Neural cell (in vitro differentiated cells): ENCODE results near the genes SLC27A6 and ISOC1.

- RAMPAGE, long total RNA = no peak
These were observed 65.9 kb upstream of the SLC12A2 start for GRCh38 chr5:128017503-128018182.

DNA sequence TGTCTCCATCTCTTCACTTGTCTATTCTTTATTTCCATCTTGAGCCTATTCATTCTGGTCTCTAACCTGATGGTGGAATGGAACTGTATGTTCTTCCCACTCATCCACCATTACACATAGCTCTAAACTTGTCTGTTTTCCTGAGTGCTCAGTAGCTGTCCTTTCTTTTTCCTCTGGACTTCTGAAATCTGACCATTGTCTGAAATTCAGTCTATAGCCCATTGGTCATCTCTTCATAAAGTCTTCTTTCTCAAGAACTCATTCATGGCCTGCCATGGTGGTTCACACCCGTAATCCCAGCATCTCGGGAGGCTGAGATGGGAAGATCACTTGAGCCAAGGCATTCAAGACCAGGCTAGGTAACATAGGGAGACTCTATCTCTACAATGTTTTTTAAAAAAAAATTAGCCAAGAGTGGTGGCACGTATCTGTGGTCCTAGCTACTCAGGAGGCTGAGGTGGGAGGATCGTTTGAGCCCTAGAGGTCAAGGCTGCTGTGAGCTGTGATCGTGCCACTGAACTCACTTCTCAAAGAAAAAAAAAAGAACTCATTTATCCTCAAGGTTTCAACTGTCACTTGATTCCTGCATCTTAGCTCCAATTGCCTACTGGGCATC lies 29.2 kb upstream of the SLC12A2 start:
- RAMPAGE, long total RNA = no peak

GRCh38 chr5:128167504-128168063 lies 84.0 kb downstream of the SLC12A2 start:
- RAMPAGE, long total RNA = no peak

GRCh38 chr5:128186681-128187625 lies 103.4 kb downstream of the SLC12A2 start:
- RAMPAGE, long total RNA = no peak

- RAMPAGE, long total RNA = no peak
These were observed at the start of gene SLC27A6 for GRCh38 chr5:128964811-128965833. SLC27A6 (plus strand) TSS chr5:128965488.

GRCh38 chr5:129015831-129016205 lies 50.5 kb downstream of the SLC27A6 start:
- RAMPAGE, long total RNA = no peak

GRCh38 chr5:129094638-129095724 lies at the start of gene ISOC1:
ISOC1 (plus strand) TSS chr5:129094749.
- RAMPAGE, long total RNA = start-site peak on the plus strand at chr5:129094732-129094759, 436 and 223 reads in 2 replicates; start-site peak on the plus strand at chr5:129094847-129094896, 113 and 17 reads in 2 replicates

- RAMPAGE, long total RNA = no peak
These were observed 2.2 kb downstream of the ISOC1 start for GRCh38 chr5:129096629-129097192.

DNA sequence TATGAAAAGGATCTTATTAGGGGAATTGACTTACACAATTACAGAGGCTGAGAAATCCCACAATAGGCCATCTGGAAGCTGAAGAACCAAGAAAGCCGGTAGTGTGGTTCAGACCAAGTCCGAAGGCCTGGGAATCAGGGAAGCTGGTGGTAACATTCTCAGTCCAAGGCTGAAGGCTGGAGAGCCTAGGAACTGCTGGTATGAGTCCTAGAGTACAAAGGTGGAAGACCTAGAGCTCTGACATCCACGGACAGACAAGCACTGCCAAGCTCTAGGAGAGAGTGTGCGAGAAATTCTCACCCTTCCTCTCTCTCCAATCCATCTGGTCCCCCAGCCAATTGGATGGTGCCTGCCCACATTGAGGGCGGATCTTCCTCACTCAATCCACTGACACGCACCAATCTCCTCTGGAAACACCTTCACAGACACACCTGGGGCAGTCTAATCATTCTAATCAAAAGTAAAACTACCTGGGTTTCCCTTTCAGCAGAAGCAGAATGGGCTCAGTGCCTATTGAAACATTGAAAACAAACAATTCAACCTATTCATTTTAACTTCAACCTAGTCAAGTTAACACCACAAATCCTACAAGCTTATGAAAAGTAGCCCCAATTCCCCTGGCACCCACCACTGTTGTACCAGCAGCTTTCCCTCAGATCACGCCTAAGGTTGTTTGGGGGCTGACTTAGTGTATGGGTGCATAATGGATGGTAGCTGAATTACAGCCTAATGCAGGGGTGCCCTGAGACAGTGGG lies 19.6 kb upstream of the ADAMTS19 start:
- RAMPAGE, long total RNA = no peak

DNA sequence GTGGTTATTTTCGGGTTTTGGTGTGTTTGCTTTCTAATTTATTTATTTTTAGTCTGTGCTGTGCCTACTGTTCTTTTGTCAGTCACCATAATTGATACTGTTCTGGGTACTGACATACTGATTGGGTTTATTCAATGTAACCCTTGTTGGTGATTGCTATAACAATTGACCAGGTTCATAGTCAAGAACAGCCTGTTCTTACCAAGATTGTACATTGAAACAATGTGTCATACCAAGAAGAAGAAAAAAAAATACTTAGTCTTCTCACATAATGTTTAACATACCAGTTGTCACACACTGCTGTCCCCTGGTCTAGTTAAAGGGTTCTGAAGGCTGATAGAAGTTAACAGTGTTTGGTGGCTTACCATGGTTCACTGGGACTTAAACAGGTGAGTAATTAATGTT lies 18.6 kb upstream of the CDC42SE2 start:
- RAMPAGE, long total RNA = no peak

DNA sequence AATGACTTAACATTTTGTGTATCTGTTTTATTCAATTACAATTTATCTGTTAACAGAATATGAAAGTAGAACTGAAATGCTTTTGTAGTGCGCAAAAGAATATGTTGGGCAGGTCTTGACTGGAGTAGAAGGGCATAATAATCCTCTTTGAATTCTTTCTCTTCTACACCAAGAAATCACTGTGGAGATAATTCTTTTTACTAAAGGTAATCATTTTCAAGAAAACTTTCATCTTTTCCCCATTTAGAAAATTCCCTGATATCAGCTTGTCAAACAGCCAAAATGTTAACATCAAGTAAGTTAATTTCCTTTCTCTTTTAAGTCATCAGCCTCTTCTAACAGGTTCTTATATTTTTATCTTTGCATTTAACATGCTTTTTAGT lies 12.7 kb upstream of the CDC42SE2 start:
- RAMPAGE, long total RNA = no peak

DNA sequence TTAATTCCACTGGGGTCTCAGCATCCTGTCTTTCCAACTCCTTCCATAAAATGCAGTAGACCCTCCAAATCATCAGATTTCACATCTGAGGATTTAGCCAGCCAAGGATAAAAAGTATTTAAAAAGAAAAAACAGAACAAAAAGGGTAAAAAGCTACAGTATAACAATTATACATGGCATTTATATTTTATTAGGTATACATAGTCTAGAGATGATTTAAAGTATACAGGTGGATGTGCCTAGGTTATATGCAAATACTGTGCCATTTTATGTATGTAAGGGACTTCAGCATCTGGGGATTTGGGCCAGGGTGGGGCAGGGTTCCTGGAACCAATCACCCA lies 7.4 kb downstream of the CDC42SE2 start:
- RAMPAGE, long total RNA = no peak

DNA sequence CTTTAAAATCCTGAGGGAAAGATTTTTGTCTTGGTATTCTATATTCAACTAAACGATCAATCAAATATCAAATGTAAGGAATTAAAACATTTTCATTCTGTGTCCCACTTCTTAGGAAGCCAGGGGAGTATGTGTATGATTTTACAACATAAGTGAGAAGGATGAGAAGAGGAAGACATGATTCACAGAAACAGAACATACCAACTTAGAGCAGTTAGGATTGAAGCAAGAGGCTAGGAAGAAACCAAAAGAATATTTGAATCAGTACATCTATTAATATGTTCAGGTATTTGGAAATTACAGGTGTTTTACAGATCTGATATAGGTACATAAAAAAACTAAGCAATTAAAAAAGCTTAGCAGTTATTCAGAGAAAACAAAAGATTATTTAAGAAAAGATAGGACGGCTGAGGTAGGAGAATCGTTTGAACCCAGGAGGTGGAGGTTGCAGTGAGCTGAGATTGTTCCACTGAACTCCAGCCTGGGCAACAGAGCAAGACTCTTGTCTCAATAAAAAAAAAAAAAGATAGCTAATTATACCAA lies 77.6 kb downstream of the CDC42SE2 start:
- RAMPAGE, long total RNA = no peak

DNA sequence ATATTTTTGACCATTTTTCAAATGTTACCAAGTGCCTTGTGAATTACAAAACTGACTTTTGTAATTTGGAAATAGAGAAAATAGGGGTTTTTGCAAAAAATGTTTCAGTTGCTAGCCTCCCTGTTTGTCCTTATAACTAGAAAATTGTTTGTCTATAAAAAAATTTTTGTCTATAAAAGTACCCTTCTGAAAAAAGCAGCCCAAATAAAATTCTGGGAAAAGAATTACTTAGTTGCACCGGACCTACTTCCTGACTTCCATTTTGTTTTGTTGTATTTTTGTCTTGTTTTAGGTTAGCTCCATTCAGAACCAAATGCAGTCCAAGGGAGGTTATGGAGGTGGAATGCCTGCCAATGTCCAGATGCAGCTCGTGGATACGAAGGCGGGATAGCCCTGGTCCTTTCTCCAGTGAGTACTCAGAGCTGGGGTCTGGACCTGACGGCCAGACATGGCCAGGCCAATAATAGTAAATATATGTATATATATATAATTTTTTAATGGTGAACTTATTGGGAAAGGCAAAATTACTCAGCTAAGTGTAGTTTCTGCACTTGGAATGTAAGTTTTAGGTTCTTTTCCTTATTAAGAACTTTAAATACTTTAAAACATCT lies 127.0 kb downstream of the CDC42SE2 start:
- RAMPAGE, long total RNA = no peak

- RAMPAGE, long total RNA = no peak
These were observed 4.2 kb downstream of the RAPGEF6 start for GRCh38 chr5:131630763-131631210.

GRCh38 chr5:131636289-131636592 lies 1.2 kb upstream of the RAPGEF6 start:
- RAMPAGE, long total RNA = no peak

DNA sequence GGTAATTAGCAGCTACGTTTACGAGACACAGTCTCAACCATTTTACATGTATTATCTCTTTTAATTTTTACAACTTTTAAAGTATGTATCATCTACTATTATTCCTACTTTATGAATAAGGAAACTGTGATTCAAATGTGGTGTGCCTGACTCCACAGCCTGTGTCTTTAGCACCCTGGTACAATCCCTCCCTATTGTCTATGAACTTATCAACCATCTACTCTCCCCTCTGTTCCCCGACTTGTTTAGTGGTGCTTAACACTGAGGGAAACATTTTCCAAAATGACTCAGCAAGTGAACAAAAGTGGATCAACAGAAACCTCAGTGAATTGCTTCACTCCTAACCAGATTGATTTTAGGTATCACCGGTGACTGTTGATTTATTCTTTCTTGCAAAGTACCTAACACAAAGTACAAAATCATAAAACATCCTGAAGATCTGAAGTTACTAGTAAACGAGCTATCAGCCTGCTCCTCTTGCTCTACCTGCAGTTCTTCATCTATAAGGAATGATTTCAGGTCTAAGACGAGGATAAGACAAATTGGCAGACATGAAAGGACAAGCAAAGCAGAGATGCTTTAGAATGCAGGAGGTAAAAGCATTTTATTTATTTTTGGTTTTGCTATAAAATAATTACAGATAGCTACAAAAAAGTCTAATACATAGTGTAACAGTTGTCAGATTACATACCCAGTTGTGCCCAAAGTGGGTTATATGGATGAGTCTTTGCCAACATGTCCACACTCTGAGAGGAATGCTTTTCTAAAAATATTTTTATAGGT lies 42.2 kb upstream of the RAPGEF6 start:
- RAMPAGE, long total RNA = no peak

DNA sequence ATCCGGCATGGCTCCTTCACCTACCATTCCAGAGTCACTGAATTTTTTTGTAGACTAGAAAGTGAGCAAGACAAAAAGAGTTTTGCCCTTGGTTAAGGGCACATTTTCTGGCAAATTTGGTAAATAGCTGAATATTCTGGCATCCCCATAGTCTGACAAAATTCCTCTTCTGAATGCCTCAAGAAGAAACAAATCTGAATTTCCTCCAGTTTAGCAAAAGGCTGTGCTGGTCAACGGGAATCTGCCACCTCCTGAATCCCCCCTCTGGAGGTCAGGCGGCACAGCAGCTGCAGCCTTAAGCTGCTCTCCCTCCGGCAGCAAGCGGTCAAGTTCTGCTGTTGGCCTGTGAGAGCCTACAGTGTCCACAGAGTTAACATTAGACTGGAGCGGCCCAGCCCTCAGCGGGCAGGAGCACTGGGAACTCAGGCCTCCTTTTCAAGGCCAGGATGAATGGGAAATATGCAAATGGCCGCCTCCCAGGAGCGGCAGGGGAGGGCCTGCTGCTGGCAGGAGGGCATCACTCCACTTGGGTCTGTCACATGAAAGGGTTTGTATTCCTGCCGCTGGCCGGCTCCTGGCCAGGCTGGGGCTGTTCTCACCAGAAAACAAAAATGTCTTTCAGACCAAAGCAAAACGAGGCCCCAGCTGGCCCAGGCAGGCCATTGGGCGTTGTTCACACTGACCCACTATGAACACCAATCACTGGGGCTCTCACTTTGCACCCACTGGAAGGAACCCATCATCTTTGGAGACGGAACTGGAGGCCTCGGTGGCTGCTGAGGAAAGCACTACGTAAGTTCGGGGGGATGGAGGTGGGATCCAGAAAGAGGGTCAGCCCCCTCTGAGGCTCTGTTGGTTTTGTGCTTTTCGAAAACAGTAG lies 8.2 kb downstream of the ACSL6 start:
- RAMPAGE, long total RNA = no peak

- RAMPAGE, long total RNA = no peak
These were observed 6.1 kb upstream of the PDLIM4 start for GRCh38 chr5:132251178-132251971.

GRCh38 chr5:132273979-132274477 lies 16.5 kb downstream of the PDLIM4 start:
- RAMPAGE, long total RNA = no peak